Umbilical cord (tissue), 2 donors: ENCODE measurements around the gene BLTP1.

GRCh38 chr4:119206136-119206594 lies 6.3 kb upstream of the USP53 start:
- RAMPAGE, long total RNA: no peak

- RAMPAGE, long total RNA: no peak
Measured at GRCh38 chr4:119231445-119232053, 19.0 kb downstream of the USP53 start.

- RAMPAGE, long total RNA: no peak
Measured at GRCh38 chr4:119524980-119525722, 103.5 kb downstream of the PDE5A start.

DNA sequence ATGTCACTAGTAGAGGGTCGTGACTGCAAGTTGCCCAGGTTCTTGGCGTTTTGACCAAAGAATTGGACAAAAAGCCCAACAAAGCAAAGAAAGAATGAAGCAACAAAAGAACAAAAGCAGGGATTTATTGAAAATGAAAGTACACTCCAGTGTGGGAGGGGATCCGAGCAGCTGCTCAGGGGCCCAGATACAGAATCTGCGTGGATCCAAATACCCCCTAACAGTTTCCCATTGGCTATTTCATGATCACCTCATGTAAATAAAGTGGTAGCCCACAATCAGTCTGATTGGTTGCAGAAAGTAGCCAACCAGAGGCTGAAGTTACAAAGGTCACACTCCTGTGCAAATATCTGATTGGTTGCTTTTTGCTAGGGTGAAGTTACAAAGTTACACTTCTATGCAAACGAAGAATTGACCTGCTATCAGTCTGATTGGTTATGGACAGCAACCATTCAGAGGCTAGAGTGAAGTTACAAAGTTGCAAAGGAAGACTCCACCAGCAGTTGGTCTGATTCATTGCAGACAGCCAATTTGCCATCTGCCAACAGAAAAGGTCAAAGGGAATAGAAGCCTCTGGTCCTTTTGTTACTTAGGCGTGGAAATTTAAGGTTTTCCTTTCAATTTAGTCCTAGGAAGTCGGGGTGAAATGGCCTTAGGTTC lies 377.8 kb downstream of the PRDM5 start:
- RAMPAGE, long total RNA: no peak

GRCh38 chr4:121070620-121071802 lies 1.3 kb downstream of the NDNF start:
- RAMPAGE, long total RNA: no peak

- RAMPAGE, long total RNA: no peak
Measured at GRCh38 chr4:121381292-121381642, 449 bp upstream of the QRFPR start.

DNA sequence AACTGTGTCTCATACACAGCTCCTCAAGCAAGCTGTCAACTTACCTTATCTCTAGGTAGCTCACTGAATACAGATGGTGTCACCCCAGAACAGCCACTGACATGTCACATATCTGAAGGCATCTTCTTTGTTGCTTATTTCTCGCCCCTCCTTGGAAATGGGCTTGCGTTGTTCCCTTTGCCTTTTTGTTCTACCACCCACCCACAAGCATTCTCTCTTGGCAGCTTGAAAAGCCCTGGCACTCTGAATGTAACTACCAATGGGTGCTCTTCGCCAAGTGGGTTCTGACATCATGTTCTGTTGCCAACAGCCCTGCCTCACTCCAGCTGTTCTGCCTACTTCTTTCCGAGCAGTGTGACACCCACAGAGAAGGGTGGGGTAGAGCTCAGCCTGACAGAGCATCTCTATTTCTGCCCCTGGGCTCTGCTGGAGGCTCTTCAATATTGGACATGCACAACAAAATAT lies 15.8 kb upstream of the EXOSC9 start:
- RAMPAGE, long total RNA: no peak

- RAMPAGE, long total RNA: no peak
Measured at GRCh38 chr4:122152149-122153165, at the start of gene BLTP1. Gene BLTP1, plus strand, starts transcription at chr4:122152331.

DNA sequence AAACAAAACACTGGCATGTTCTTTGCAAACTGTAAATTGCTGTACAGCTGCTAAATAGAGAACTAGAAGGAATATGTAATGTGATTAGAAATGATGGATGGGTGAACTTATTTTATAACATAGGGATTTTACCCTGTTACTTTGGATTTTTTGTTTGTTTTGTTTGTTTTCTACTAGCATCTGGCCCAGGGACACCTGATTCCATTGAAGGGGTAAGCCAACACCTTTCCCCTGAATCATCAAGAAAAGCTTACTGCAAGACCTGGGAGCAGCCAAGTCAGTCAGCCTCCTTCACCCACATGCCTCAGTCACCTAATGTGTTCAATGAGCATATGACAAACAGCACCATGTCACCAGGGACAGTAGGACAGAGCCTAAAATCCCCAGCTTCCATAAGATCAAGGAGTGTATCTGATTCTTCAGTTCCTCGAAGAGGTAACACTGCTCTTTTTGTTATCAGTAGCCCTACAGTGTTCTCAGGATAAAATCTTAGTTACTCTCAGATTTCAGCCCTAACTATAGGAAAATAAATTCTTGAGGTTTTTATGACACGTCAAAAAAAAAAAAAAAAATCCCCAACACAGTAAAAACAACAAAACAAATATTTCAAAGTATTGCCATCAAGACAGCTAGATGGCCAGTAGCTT lies 31.3 kb upstream of the ADAD1 start:
- RAMPAGE, long total RNA: no peak

GRCh38 chr4:122349032-122349405 lies 29.8 kb upstream of the ADAD1 start:
- RAMPAGE, long total RNA: no peak

DNA sequence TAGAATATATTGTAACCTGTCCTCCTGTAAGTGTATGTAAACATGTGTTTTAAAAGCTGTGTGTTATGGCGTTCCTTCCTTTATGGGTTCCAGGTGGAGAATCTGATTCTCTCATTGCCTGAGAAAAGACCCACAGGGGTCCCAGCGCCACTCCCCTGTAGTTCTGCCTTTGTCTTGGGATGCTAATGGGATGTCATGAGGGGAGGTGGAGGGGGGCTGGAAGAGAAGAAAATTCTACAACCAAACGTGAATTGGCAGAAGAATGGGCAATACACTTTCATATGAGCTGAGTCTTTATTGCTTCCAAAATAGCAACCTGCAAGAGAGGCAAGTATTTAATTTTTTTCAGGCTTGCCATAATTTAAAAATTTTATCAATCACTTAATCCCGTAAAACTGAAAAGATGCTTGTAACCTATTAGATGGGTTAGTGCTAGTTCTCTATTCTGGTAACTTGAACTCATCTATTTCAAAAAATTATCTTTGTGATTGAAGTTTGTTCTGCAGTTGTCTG lies 1.8 kb downstream of the FGF2 start:
- RAMPAGE, long total RNA: no peak

DNA sequence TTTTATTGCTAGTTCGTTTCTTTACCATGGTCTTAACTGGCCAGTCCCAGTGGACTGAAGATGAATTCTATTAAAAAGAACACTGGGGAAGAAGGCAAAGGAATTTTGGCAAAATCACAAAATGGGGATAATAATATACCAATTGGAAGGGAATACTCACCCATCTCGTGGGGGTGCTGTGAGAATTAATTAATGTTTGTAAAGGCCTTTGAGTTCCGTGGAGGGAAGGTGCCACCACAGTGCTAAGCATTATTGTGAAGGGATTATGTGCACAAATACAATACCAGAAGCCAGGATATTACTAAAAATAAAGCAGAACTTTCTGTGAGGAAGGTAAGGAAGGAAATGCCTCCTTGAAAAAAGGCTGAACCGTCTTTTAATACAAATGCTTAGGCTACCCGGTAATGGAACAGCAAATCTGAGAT lies 58.0 kb upstream of the SPRY1 start:
- RAMPAGE, long total RNA: no peak

DNA sequence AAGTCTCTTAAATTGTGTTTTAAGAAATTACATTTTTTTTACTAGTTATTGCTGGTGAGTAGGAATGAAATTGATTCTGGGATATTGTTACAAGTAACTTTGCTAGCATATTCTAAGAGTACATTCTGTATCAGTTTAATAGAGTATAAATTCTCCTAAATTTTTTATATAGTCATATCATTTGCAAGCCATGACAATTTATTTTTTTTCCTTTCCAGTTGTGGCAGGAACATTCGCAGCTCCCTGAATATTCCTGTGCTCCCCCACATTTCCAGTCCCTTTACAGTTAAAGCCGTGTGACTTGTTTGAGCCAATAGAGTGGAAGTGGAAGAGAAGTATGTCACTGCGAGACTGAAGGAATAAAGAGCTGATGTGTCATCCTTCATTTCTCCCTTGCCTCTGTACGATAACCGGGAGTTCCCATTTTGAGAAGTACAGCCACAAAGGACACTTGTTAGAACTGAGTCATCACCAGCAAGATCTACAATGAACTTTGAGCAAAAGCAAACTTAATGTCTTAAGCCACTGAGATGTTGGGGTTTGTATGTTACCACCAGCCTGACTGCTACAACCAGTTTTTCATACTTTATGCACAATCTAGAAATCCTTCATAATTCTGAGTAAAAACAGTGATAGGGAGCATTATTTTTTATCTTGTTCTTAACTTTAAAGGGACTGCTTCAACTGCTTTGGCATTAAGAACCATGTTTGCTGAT lies 92.3 kb downstream of the SPRY1 start:
- RAMPAGE, long total RNA: no peak

DNA sequence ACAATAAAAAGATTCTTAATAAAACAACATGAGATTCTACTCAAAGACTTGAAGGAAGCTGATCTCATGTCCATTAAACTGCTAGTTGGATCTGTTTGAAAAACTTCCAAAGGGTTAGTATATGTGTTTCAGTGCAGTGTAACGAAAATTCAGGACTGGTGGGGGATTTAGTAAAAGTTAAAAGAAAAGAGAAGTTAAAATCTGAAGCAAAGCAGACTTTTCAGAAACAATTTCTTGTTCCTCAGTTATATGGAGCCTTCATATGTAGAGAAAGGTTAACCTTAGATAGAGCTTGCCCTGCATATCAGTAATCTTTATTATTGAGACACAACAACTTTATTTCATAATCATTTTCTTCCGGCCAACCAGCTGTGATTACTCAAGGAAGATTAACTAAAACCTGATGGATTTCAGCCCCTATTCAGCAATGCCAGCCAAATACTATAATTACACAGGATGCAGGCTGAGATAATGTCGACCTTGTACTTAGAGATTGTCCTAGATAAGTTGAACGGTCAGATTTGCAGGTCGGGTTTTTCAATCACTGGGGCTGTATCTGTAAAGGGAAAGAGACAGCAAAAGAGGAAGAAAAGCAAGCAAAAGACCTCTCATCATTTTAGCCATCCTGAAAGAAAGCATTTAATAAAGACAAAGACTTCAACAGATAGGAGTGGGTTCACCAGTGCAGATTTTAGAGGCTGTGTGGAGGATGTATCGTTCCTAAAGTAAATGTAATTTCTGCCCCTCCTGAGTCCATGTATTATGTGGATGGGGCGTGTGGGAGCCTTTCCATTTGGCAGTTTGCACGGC lies 496.4 kb downstream of the SPRY1 start:
- RAMPAGE, long total RNA: no peak

DNA sequence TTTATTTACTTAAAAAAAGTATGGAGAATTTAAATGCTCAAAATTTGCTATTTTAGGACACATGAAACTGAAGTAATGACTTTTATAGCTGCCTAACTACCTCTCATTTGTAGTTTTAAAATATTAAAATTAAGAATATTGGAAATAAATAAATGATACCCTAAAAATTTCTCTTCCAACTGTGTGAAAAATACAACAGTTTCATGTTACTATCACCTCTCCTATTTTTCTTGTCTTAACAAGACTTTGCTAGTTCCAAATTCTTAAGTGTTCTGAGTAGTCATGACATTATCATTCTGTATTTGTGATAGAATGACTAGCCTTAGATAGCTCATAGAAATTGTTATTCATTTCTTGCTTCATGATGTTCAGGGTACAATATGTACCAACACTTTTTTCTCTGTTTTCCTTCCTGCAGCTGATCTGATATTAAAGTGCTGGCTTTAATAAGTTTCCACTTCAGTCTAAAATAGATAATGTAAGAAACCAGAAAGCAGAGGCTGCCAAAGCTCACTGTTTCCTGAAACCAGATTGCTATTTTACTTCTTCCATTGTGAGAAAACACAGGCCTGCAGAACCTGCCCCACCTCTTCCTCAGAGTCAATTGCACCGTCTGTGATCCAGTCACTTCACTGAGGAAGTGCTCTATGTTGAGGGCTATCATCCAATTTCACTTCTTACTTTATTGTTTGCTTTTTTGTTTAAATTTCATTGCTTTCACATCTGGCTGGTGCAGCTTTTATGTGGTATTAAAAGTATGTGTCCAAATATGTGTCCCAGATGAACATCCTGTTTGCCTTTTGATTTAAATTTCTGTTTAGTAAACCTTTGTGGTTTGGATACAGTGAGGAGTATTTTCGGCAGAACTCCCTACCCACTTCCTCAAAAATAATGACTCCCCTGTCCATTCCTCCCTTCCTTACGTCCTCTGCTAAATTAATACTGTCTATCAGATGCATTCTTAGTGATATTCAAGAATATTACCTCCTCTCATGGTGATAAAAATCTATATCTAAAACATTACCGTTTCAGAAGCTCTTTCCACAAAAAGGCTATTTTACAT lies 652.2 kb downstream of the ANKRD50 start:
- RAMPAGE, long total RNA: no peak

DNA sequence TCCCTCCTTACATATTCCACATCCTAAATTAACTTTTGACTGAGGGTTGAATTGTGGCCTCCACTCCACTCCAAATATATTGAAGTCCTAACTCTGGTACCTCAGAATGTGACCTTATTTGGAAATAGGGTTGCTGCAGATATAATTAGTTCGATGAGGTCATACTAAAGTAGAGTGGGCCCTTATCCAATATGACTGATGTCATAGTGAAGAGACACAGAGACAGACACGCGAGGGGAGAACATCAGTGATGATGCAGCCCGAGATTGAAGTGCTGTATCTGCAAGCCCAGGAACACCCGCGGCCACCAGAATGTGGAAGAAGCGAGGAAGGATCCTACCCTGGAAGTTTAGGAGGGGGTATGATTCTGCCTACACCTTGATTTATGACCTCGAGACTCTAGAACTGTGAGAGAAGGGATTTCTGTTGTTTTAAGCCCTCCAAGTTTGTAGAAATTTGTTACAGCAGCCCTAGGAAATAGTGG lies 279.0 kb downstream of the ANKRD50 start:
- RAMPAGE, long total RNA: no peak

DNA sequence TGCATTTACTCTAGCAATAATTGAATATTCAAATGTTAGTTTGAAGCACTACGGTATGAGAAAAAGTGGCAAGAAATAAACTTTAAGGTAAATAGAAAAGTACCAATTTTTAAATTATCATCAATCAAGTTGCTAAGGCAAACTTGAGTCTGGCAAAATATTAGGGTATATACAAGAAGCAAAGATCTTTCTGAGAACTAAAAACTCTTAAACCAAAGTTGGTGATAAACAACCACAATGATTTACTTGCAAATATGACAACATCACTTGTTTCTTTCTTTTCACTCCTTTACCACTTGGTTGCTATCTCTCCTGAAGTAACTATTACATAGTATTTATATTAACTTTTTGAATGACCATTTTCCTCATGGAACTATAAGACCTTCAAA lies 731.5 kb upstream of the INTU start:
- RAMPAGE, long total RNA: no peak

DNA sequence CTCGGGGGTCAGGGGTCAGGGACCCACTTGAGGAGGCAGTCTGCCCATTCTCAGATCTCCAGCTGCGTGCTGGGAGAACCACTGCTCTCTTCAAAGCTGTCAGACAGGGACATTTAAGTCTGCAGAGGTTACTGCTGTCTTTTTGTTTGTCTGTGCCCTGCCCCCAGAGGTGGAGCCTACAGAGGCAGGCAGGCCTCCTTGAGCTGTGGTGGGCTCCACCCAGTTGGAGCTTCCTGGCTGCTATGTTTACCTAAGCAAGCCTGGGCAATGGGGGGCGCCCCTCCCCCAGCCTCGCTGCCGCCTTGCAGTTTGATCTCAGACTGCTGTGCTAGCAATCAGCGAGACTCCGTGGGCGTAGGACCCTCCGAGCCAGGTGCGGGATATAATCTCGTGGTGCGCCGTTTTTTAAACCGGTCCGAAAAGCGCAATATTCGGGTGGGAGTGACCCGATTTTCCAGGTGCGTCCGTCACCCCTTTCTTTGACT lies 22.8 kb downstream of the INTU start:
- RAMPAGE, long total RNA: no peak

GRCh38 chr4:127963651-127964384 lies 1.2 kb downstream of the MFSD8 start:
- RAMPAGE, long total RNA: no peak

- RAMPAGE, long total RNA: no peak
Measured at GRCh38 chr4:128107884-128108629, 46.9 kb downstream of the LARP1B start.